Retinal pigment epithelial cell (primary cell): ENCODE measurements around the genes SLPI, MATN4 and WFDC10B.

DNA sequence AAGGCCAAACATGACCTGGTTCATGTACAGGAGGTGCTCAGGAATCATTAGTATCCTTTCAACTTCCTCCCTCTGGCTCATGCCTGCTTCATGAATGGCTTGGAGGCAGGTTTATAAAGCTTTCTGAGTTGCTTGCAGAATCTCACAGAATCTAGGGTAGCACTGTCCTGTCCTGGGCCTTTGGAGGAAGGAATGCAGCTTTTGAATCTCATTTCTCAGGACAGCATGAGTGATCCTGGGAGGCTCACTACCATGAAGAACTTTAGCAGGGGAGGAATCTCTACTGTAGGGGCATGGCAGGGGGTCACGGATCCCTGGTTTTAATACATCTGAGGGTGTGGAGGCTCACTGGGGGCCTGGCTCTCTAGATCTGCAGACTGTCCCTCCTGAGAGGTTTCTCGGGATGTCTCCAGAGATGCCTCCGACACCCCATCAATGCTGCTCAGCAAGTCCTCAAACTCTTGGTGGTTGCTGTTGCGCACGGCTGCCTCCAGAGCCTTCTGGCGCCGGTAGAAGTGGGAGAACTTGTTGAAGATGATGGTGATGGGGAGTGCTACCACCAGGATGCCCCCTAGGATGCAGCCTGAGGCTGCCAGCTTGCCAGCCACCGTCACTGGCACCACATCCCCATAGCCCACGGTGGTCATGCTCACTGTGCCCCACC lies 6.2 kb downstream of the KCNS1 start:
- RRBS: no CpG with 5 or more reads among the region's 9 CpGs

GRCh38 chr20:45254376-45255343 lies at the start of gene SLPI:
TSS of gene SLPI (minus strand) at chr20:45254564.
- RRBS: no CpG with 5 or more reads among the region's 7 CpGs

GRCh38 chr20:45308120-45308783 lies at the start of gene MATN4:
TSS of gene MATN4 (minus strand) at chr20:45308299.
- RRBS: no CpG with 5 or more reads among the region's 20 CpGs

GRCh38 chr20:45324340-45325017 lies 16.4 kb upstream of the MATN4 start:
- RRBS: no CpG with 5 or more reads among the region's 9 CpGs

GRCh38 chr20:45336238-45337288 lies 11.7 kb downstream of the SDC4 start:
- RRBS: no CpG with 5 or more reads among the region's 20 CpGs

DNA sequence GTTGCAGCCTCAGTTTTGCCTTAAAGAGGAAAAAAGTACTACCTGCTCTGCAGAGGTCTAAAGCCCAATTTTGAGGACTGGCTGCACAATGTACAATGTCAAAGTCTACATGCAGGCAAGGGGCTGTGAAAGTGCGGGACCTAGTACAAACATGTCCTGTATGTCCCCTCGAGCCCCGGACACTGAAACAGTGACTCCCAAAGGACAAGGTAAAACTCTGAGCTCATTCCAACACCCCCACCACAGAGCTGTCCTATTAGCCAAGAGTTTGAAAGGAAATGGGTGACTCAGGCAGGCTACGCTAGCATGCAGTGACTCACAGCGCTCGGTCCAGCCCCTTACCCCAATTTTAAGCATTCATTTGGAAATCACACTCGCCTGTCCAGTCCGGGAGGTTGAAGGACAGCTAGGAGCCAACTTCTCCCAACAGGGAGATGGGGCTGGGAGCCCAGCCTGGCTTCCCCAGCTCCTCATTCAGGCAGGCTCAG lies 4.1 kb downstream of the SDC4 start:
- RRBS: no CpG with 5 or more reads among the region's 8 CpGs

- RRBS: no CpG with 5 or more reads among the region's 2 CpGs
Observed at GRCh38 chr20:45346728-45346958, 1.6 kb downstream of the SDC4 start.

DNA sequence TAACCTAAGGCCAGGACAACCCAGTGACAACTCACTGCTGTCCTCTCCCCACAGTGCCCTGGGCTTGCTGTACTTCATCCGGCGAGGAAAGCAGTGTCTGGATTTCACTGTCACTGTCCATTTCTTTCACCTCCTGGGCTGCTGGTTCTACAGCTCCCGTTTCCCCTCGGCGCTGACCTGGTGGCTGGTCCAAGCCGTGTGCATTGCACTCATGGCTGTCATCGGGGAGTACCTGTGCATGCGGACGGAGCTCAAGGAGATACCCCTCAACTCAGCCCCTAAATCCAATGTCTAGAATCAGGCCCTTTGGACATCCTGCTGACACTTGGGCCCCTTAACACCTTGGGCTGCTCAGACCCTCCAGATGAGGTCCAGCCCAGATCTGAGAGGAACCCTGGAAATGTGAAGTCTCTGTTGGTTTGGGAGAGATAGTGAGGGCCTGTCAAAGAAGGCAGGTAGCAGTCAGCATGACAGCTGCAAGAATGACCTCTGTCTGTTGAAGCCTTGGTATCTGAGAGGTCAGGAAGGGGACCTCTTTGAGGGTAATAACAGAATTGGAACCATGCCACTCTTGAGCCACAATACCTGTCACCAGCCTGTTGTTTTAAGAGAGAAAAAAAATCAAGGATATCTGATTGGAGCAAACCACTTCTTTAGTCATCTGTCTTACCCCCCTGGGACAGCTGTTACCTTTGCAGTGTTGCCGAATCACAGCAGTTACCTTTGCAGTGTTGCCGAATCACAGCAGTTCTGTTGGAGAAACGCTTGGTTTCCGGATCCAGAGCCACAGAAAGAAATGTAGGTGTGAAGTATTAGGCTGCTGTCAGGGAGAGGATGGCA lies 4.1 kb downstream of the SYS1 start:
- RRBS: no CpG with 5 or more reads among the region's 13 CpGs

DNA sequence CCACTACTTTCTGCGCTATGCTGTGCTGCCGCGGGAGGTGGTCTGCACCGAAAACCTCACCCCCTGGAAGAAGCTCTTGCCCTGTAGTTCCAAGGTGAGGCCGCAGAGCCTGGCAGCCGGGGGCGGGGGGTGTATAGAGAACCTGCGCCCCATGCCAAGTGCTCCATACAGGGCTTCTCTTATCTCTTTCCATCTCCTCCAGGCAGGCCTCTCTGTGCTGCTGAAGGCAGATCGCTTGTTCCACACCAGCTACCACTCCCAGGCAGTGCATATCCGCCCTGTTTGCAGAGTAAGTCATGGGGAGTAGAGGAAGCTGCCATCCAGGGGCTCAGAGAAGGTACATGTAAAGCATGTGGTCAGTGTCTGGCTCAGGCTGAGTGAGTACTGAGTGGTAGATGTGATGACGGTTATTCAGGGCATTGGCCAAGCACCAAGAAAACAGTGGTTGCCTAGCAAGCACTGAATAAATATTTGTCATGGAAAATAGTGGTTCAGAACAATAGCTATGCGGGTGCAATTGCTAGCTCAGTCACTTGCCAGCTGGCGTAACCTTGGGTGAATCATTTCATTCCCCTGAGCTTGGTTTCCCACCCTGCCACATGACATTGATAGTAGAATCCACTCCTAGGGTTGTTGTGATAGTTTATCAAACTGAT lies 3.5 kb downstream of the PIGT start:
- RRBS: no CpG with 5 or more reads among the region's 13 CpGs

DNA sequence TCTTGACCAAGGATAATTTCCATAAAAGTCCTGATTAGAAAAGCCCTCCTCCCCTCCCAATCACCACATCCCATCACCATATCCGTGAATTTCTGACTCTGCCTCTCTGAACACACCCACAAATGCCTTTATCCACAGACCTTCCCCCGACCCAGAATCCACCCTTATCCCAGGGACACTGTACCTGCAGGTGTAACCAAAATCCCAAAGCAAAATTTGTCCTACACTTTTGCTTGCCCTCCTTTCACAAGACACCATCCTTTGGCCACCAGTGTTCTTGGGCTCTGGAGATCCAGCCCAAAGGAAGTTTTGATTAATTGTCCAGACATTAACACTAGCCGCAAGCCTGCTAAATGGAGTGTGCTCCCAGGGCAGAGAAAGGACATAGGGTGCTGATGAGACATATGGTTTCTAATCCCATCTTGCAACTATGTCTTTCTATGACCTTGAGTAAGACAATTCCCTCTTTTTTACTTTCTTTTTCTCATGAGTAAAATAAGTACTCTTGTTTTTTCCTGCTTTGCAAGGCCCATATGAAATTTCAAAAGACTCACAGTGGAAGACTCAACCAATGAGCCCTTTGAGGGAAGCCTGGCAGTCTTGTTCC lies at the start of gene WFDC10B:
Gene WFDC10B, minus strand, starts transcription at position 286 of the 607 bp plus-strand sequence.
- RRBS: no CpG with 5 or more reads among the region's 3 CpGs

DNA sequence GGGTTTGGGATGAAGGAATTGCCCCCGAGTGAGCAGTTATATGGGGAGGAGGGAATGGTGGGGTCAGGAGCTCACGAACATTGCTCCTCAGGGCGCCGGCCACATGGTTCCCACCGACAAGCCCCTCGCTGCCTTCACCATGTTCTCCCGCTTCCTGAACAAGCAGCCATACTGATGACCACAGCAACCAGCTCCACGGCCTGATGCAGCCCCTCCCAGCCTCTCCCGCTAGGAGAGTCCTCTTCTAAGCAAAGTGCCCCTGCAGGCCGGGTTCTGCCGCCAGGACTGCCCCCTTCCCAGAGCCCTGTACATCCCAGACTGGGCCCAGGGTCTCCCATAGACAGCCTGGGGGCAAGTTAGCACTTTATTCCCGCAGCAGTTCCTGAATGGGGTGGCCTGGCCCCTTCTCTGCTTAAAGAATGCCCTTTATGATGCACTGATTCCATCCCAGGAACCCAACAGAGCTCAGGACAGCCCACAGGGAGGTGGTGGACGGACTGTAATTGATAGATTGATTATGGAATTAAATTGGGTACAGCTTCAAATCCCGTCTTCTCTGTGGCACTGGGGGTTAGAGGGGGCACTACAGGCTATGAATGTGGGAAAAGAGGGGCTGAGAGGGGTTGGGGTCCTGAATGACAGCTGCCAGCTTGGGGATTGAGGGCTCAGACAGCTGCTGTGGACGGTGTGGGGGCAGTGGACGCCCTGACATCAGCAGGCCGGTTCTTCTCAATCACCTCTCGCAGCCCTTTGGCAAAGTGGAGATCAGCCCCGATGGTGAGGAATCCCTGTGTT lies 7.3 kb downstream of the CTSA start:
- RRBS: no CpG with 5 or more reads among the region's 19 CpGs

- RRBS: no CpG with 5 or more reads among the region's 16 CpGs
Observed at GRCh38 chr20:45958997-45959525, 12.9 kb downstream of the ZNF335 start.

- RRBS: 22% methylated on average over 19 of the region's 43 CpGs
Observed at GRCh38 chr20:45971092-45971678, 818 bp downstream of the ZNF335 start.

- RRBS: no CpG with 5 or more reads among the region's 3 CpGs
Observed at GRCh38 chr20:46004604-46005209, 4.0 kb upstream of the MMP9 start.

- RRBS: 2% methylated on average over 19 of the region's 72 CpGs
Observed at GRCh38 chr20:46021309-46022423, 7.3 kb upstream of the SLC12A5 start.

- RRBS: no CpG with 5 or more reads among the region's 4 CpGs
Observed at GRCh38 chr20:46071849-46072291, 17.9 kb downstream of the NCOA5 start.

DNA sequence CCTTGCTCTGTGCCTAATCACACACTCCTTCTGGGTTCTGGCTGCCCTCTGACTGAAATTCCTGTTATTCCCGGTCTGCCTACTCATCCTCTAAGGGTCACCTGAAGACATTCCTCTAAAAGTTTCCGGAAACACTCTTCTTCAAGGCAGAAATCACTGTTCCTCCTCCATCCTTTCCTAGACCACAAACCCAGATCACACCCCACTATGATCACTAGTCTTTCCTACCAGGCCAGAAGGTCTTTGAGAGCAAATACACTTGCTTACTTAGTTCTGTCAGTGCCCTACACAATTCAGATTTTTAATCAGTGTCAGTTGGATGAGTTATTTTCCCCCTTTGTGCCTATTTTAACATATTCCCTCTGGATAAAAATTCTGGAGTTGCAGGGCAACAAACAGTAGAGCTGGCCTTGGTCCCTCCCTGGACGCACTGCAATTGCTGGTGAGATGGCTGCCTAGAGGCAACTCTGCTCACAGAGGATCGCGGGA lies 15.4 kb upstream of the SLC35C2 start:
- RRBS: no CpG with 5 or more reads among the region's 5 CpGs

DNA sequence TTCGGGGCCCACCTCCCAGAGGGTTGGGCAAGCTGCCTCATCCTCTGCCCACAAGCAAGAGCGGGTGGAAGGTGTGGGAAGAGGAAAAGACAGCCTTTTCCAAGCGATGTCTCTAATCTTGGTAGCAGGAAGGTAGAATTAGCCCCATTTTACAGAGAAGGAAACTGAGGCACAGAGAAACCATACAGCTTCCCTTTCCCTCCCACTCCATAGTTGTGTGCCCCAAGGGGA lies 174 bp upstream of the OCSTAMP start:
- RRBS: no CpG with 5 or more reads among the region's 3 CpGs

- RRBS: no CpG with 5 or more reads among the region's 34 CpGs
Observed at GRCh38 chr20:46683587-46684950, 5.2 kb downstream of the TP53RK start.